Peripheral blood mononuclear cell (primary cell): ENCODE measurements around a stretch of chr1.

- PRO-cap, 8 experiments = no peak in any of the 8 experiments
Measured at GRCh38 chr1:17617710-17618145, 78.2 kb downstream of the ARHGEF10L start.

DNA sequence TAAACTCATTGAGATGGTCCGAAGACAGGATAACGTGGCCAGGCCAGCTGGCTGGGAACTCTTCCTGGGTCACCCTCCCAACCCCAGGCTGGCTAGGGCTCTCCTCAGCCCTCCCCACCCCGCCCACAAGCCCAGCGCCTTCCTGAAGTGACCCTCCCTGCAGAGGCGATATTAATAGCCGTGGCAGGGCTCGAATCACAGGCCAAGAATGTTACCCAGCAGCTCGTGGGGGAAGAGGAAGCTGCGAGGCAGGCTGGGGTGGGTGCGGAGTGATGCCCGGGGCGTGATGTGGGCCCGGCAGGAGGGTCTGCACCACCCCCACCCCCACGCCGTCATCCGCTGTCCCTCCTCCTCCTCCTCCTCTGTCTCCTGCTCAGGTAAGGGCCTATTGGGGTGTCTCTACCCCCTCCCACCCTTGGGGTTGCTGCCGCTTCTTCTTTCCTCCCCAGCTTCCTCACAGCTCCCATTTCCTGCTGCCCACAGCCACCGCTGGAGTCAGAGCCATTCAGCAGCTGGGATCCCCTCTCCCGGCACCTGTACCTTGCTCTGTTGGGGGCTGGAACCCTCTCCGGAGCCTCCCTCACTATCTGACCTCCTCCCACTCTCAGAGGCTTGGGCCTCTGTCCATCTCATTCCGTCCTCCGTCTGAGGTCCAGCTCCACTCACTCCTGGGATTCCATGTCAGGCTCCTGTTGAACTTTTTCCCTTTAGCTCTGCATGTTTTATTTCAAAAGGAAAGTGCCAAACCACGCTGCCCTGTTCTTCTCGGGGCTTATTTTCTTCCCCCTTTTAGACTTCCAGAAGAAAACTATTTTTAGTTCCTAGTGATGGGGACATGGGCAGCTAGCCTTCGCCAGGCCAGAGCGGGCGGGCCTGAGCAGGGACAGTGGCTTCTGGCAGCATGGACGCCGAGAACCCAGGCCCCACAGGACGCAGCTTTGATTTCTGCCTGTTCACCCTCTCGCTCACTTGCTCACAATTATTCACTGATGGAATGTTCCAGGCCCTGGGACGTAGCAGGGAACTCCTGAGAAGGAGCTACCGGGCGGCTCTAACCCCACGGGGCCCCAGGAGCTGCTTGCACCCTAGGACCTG is 79.0 kb downstream of the ARHGEF10L start:
- PRO-cap, 8 experiments = peak in 5 of 8 experiments; most common plus-strand start position 233 of the sequence (in 5); most common minus-strand start position 90 of the sequence (in 1)

DNA sequence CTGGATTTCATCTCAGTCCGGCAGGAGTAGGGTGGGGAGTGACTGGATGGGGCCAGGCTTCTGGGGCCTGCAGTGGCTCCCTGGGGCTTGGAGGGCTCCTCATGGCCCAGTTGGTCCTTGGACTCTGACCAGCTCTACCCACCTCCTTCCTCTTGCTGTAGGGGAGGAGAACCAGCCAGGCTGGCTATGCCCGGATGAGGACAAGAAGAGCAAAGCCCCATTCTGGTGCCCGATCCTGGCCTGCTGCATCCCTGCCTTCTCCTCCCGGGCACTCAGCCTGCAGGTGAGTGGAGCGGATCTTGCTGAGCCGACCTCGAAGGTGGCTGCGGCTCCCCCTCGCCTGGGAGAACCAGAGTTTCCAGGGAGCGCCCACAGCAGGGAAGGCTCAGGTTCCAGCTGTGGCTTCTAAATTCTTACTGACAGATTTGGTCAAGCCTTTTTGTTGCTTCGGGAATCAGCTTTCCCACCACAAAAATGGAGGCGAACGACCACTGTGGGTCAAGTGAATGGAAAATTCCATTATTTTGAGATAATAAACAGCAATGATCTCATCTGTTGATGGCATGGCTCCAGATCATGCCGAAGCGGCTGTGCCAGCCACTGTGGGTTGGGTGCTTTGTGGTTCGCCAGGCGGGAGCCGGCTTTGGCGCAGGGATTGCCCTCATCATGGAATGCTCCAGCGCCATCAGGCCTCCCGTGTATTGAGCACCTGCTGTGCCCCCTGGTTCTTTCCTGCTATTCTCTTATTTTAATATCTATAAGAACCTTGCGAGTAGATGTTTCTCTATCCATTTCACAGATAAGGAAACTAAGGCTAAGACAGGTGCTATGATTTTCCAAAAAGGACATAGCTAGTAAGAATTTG is 106.5 kb upstream of the ACTL8 start:
- PRO-cap, 8 experiments = no peak in any of the 8 experiments

GRCh38 chr1:17672709-17673101 is 82.4 kb upstream of the ACTL8 start:
- PRO-cap, 8 experiments = no peak in any of the 8 experiments

- PRO-cap, 8 experiments = no peak in any of the 8 experiments
Measured at GRCh38 chr1:18705270-18705501, 74.5 kb downstream of the PAX7 start.

DNA sequence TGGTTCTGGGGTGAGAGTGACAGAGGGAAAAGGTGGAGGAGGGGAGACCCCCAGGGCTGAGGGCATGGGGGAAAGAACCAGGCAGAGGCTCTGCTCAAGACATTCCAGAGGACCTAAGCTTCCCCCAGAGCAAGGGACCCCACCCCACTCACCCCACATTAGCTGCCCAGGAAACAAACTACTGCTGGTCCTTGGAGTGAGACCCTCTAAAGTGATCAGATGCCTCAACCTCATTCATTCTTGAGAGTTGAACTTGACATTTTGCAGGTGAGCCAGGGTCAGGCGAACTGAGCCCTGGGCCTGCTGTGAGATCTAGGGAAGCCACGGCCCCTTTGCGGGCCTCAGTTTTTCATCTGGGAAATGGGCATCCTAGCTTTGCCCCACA is 102.9 kb downstream of the PAX7 start:
- PRO-cap, 8 experiments = no peak in any of the 8 experiments

DNA sequence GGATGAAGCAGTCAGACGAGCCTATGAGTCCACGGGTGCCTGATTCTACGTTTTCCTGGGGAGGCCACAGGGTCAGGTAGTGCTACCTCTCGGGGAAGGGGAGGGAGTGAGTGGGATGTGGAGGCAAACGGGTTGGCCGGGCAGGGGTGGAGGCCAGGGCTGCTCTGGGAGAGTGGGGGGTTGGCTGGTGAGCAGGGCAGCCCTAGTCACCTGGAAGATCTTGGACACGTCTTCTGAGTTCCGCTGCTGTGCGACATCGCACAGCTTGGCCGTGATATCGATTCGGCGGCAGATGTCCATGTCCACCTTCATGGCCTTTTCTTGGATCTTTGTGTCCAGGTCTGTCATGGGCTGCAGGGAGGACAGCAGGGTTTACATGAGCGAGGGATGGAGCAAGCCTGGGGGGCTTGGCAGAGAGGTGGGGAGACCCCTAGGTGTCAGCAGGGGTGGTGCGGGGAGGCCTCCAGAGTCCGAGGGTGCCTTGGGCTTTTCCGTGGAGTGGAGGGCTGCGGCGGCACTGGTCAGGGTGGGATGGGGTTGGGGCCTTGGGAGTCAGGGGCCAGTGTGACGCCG is 15.9 kb upstream of the ALDH4A1 start:
- PRO-cap, 8 experiments = peak in 3 of 8 experiments; most common minus-strand start position 237 of the sequence (in 3)

DNA sequence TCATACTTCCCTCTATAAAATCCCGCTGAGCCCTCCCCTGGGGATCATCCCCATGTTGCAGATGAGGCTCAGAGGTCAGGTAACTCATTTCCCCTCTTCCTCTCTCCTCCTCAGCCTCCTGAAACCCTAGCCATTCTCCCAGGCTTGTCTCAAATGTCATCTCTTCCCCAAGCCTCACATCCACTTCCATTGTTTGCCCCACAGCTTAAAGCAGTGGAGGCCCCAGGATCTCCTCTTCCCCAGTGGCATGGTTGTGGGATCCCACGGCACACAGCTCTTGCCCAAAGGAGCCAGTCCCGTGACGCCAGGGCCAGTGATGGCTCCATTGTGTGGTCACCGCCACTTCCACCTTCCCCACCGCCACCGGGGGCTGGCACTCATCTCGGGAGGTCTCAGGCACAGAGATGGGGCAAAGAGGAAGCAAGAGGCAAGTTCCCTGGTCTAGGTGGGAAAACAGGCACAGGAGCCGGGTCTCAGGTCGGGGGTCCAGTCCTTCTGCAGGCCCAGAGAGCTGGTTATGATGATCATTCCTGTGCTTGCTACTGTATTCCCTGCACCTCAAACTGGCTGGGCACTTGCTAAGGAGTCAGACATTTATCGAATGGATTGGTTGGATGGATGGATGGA is 22.9 kb upstream of the ALDH4A1 start:
- PRO-cap, 8 experiments = peak in 2 of 8 experiments; most common minus-strand start position 274 of the sequence (in 2)

- PRO-cap, 8 experiments = no peak in any of the 8 experiments
Measured at GRCh38 chr1:18957236-18957562, 723 bp upstream of the IFFO2 start.

DNA sequence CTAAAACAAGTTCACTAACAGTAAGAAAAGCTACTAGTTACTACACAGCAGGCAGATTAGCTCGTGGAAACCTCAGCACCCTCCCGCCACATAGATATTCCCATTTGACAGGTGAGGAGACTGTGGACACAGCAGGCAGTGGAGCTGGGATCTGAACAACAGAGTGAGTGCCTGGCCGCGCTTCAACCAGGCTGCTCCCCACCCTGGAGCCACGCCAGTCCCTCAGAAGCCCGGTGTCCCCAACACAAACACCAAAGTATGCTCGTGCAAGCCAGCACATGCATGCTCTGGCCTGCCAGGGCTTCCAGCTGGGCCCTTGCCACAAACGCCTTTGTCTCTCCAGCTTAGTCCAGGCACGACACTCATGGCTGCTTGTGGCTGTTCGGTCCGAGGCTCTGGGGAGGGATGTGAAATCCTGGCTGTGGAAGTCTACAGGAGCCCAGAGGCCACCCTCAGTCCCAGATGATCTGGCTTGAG is 116.8 kb upstream of the IFFO2 start:
- PRO-cap, 8 experiments = no peak in any of the 8 experiments

DNA sequence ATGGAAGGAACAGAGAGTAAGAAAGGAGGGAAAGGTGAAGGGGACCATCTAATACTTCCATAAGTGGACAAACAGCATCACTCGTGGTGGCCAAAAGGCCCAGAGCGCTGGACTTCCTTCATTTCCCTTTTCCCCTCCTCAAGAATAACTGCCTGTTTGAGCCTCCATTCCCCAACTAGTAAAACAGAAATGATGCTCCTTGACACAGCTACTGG is 111.2 kb downstream of the UBR4 start:
- PRO-cap, 8 experiments = peak in 2 of 8 experiments; most common minus-strand start position 143 of the sequence (in 2)

DNA sequence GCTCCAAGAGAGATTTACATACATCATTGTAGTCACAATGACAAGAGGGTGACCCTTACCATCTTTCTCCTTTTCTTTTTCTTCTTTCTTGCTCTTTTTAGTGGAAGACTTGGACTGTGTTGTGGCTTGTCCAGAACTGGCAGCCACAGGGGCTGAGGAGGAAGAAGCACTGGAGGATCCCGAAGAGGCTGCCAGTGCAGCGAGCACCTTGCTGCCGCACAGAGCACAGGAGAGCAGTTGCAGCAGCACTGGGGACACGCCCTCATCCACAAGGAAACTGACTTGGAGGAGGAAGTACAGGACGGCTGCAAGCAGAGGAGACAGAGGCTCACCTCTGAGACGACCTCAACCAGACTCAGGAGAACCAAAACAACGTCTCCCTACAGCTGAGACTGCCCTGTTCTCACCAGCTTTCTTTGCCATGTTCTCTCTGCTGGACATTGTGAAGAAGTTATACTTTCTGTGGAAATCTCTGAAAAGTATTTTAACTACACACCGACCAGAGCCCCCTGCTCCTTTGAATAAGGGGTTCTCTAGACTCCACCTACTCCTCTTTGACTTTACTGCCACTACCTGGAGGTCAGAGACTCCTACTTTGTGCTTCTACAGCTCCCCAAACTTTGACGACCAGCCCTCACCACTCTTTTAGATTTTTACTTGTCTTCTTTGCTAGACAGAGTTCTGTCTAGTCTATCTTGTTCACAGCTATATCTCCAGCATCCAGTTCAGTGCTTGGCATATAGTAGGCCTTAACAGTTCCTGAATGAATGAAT is 88.8 kb downstream of the UBR4 start:
- PRO-cap, 8 experiments = peak in 2 of 8 experiments; most common minus-strand start position 553 of the sequence (in 2)

DNA sequence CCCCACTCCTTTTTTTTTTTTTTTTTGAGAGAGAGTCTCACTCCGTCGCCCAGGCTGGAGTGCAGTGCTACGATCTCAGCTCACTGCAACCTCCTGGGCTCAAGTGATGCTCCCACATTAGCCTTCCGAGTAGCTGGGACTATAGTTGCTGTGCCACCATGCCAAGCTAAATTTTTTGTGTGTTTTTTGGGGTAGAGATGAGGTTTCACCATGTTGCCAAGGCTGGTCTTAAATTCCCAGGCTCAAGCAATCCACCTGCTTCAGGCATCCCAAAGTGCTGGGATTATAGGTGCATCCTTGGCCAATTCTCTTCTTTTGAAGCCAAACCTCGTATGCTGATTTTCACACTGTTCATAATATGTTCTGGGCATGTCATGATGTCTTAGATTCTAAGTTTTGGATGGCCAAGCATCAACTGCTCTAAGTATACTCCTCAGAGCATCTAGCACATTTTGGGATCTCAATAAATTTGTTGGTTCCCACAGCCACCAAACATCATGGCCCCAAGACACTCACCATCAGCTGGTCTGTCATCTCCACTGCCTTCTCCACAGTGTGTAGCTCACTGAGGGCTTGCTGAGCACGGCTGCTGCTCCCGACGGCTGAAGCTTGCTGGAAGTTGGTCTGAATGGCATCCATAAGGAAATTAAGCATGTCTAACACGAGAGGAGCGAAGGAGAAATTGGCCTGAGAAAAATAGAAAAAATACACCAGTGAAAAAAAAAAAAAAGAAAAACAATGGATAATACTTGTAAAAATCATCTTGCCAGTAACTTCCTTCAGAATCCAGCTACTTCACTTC is 50.3 kb downstream of the UBR4 start:
- PRO-cap, 8 experiments = peak in 1 of 8 experiments; most common minus-strand start position 268 of the sequence (in 1)

GRCh38 chr1:19180689-19181123 is 29.4 kb downstream of the UBR4 start:
- PRO-cap, 8 experiments = peak in 3 of 8 experiments; most common minus-strand start chr1:19180889 (in 3)

DNA sequence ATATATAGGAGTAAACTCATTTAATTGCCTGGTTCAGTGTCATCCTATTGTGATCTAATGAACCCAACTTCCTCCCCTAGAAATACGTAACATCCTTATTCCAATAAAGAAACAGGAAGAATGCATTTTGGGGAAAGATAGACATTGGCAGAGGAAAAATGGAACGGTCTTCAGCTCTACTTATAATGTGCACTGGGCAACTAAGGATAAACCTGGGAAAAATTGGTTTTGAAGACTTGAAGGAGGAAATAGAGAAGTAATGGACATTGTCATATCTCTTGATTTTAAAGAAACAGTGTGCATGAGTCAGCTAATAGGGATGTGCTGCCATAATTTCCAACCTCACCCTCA is 5.5 kb downstream of the UBR4 start:
- PRO-cap, 8 experiments = no peak in any of the 8 experiments

- PRO-cap, 8 experiments = no peak in any of the 8 experiments
Measured at GRCh38 chr1:19211226-19211632, 1.2 kb upstream of the UBR4 start.

GRCh38 chr1:19218773-19219883 is 9.1 kb upstream of the UBR4 start:
- PRO-cap, 8 experiments = no peak in any of the 8 experiments

DNA sequence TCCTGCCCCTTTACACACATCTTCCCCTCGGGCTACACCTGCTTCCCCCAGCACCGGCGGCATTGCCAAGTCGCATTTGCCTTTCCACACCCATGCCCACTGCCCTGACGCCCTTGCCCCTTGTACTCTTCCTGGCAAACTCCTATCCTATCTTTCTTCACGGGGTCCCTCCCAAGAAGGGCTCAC is 15.7 kb downstream of the AKR7A3 start:
- PRO-cap, 8 experiments = no peak in any of the 8 experiments

- PRO-cap, 8 experiments = no peak in any of the 8 experiments
Measured at GRCh38 chr1:19285473-19285738, 3.2 kb downstream of the AKR7A3 start.

- PRO-cap, 8 experiments = peak in 7 of 8 experiments; most common plus-strand start chr1:19312912 (in 2); most common minus-strand start chr1:19312745 (in 7)
Measured at GRCh38 chr1:19312605-19313120, 537 bp downstream of the SLC66A1 start.